H4 (cell line): ENCODE results near the gene RECQL.

DNA sequence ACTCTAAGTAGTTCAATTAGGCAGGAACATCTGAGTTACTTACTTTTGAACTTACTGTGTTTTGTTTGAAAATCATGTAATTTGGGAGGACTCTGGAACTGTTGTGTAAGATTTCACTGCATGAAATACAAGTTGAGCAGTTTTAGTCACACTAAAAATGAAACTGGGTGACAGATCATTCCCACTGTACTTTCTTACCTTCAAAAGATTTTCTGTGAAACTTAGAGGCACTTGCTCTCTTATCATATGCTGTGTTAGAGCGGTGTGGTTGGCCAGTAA is 113.1 kb downstream of the AEBP2 start:
- RAMPAGE, long total RNA = no peak

- RAMPAGE, long total RNA = no peak
Observed at GRCh38 chr12:20040747-20041312, 327.5 kb upstream of the PDE3A start.

GRCh38 chr12:20371088-20371638 is 2.8 kb downstream of the PDE3A start:
- RAMPAGE, long total RNA = no peak

DNA sequence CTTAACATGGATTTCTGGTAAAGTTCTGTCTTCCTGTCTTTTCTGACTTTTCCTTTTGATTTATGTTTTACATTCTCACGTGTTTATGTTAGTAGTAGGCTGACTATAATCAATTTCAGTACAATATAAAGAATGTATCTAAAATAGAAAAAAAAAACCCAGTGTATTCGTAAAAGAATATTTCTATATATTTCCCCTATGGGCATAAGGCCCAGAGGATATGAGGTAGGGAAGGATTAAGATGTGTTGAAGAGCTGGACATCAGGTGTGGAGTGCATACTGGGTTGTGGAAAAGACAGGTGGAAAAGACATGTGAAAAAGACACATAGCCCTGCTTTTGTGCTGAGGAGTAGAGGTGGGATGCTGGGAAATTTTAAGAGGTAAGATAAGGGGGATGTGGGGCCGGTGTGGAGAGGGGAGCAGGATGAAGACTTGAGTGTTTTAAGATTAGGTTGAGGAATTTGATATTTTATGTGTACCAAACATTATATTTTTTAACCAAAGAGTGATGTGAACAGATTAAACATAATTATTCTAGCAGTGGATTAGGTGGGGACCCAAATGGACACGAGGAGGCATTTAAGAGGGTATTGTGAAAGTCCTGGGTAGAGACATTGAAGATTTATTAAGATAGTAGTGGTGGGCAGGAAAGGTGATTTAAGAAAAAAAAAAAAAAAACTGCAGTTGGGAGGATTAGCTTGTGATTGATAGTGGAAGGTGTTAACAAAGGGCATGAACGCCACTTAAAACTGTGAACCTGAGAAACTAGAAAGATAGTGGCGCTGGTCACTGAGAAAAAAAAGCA is 21.7 kb downstream of the PDE3A start:
- RAMPAGE, long total RNA = no peak

DNA sequence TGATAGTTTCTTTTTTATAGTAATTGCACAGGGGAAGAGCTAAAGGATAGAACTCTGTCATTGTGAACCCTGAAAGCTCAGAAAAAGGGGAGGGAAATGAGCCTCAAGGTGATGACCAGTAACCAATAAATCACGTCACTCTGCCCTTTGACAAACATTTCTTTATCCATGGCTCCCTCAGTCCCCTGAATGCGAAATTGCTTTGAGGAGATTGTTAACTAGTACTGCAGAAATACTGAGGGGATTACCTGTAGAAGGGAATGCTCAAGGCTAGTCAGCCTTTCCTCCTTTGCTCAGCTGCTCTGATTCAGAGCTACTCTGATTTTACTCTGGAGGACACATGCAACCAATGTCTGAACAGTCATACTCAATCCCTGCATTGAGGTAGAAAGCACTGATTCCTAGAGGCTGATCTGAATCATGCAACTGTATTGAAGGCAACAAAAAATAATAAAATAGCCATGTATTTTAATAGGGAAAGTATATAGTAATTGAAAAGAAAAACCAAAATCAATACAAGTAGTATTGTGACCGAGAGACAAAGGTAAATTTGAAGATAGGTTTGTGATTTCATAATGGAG is 24.7 kb downstream of the SLCO1B1 start:
- RAMPAGE, long total RNA = no peak

DNA sequence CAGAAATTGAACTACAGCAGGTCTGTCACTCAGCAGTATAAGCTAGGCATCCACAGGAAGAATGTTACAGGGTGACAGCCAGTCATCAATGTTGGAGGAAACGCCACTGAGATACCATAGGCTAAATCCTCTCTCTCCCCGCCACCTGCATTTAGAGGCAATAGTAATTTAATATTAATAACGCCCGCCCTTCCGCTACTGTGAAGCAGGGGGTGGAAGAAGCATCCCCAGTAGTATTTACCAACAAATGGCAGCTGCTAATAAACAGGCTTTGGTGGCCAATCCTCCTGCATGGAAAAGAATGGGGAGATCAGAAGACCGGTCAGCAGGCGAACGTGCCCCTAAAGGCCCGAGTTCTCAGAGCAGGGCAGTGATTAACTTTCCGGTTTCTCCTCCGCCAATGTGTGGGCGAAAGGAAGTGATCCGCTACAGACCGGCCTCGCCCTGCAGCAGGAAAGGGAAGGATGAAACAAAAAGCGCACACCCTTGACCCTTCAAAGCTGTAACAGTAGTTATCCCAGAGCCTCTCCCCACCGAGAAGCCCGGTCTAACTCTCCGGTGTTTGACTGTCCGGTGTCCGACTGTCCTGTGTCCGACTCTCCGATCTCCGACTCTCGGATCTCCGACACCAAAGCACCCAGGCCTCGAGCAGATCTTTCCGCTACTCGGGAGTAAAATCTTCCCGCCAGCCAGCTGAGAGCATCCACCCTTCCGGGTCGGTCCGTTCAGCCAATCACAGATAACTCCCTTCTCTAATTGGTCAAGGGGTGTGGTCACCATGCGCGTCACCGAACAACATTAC is at the start of gene RECQL:
TSS of gene RECQL (minus strand) at position 707 of the 802 bp plus-strand sequence.
- RAMPAGE, long total RNA = no peak

DNA sequence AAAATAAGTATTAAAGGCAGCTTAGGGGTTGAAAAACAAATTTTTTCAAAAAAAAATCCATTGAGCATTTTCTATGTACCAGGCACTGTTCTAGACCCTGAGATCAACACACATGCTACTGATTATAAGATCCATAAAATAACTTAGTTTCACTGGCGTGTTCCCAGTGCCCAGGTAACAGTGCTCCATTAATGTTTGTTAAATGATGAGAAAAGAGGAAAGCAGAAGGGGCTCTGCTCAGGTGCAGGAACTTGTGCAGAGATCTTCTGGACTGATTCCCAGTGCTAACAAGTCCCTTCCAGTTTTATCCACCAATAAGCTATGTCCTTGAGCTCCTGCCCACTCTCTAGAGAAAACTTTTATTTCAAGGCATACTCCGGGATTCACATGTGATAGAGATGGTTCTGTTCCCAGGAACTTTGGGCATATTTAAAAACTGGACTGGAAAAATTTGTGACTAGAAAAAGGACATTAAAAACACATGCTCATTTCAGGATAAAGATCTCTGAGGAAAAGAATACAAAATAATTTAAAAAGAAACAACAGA is 1.9 kb downstream of the GYS2 start:
- RAMPAGE, long total RNA = no peak

DNA sequence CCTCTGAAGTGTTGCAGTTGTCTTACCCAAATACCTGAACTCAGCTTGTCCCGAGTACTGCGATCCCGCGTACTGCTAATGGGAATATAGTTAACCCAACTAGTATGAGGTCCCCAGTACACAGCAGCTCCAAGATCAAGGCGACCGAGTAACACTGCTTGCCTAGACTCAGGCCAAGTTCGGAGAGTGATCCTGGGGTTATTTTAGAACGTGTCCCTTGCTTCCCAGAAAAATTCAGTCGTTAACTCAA is 399 bp upstream of the ETNK1 start:
- RAMPAGE, long total RNA = no peak

- RAMPAGE, long total RNA = no peak
Observed at GRCh38 chr12:22658158-22658642, 33.2 kb downstream of the ETNK1 start.

- RAMPAGE, long total RNA = no peak
Observed at GRCh38 chr12:23286154-23286802, 661.3 kb downstream of the ETNK1 start.

- RAMPAGE, long total RNA = no peak
Observed at GRCh38 chr12:23507554-23508605, 441.6 kb downstream of the SOX5 start.

GRCh38 chr12:23943972-23944439 is 5.5 kb downstream of the SOX5 start:
- RAMPAGE, long total RNA = no peak

GRCh38 chr12:24838513-24839014 is 110.3 kb downstream of the BCAT1 start:
- RAMPAGE, long total RNA = no peak

DNA sequence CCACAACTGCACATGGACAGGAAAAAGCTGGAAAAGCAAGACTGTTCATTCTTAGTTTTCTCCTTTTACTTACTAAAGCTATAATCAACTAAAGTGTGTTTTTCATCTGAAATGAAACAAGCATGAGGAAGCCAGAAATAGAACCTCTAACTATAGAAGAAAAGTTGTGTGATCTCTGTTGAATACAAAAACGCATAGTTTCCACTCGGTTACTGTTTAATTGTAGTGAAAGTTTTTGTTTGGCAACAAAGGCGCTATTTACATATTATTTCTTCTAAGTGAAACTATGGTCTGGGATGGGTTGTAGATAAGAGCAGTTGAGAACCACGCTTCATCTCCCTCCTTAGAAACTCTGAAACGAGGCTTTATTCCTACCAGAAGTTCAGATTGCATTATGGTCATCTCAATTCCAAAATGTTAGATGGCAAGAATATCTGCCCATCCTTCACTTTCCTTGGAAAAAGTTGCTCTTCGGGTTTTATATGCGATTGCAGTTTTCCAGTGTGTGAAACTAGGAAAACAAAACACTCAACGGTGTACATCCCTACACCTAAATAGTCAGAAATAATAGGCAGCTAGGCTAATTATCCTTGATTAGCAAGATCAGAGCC is 1.1 kb downstream of the BCAT1 start:
- RAMPAGE, long total RNA = no peak

DNA sequence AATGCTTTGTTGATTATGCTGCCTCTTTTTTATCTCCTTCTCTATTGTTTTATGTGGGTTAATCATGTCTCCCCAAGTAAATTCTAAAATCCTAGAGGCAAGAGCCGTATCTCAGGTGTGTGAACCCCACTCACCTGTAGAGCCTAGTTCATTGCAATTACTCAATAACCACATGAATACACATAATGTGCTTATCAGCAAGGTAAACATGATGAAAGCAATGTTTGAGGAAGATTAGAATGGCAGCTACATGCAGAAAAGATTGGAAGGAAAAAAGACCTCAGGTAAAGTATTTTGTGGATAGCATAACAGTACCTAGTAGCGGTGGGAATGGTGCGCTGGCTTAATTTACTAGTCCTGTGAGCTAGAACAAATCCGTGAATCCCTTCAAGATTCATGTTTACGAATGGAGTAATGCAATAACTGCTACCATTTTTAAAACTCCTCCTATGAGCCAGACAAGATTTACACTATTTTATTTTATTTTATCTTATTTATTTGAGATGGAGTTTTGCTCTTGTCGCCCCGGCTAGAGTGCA is 5.3 kb upstream of the KRAS start:
- RAMPAGE, long total RNA = no peak

- RAMPAGE, long total RNA = no peak
Observed at GRCh38 chr12:25713260-25713609, 160.2 kb upstream of the LMNTD1 start.

DNA sequence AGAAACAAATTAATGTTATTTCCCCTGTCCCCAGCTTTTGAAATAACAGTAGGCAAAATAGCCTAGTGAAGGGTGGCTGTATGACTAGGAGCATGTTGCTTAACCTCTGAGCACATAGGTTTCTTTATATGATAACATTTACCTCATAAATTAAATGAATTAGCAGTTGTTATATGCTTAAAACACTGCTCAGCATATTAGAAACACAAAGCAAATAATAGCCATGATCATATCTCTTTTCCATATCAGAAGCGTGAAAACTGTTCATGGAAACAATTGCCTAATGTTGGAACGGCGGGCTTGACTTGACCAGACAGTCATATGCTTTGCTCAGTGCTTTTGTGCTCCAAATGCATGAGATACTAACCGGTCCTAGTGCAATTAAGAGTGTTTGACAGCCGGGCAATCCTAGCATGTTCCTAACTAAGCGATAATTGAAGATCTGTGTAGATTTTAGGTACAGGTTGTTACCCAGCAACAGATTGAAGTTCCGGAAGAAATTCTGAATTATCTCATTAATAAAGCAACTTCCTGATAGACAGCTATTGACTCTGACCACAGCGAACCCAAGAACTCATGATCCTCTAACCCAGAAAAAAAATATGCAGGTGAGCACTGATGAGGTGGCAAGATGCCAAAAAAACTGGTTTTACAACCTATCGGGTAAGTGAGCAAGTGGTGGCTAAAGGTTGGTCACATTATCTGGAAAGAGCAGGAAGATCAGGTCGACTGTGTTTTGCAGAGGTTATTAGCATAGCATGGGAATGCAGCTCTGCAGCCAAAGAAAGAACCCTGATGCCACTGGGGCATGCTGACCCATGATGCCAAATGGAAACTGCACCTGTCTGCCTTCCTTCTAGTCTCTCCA is 23.8 kb downstream of the BHLHE41 start:
- RAMPAGE, long total RNA = no peak

GRCh38 chr12:26113861-26115030 is 10.6 kb downstream of the BHLHE41 start:
- RAMPAGE, long total RNA = no peak

- RAMPAGE, long total RNA = no peak
Observed at GRCh38 chr12:26117167-26117852, 7.5 kb downstream of the BHLHE41 start.

DNA sequence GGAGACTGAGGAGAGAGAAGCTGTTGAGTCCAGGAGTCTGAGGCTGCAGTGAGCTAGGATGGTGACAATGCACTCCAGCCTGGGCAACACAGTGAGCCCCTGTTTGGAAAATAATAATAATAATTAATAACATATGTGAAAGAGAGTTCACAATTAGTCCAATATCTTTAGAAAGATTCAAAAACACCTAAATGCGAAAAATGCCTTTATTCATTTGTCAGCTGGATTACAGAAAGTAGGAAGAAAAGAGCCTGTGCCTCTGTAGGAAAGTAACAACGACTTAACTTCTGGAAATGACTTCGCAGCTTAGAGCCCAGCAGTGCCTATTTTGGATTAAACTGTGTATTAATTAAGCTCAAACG is 508 bp upstream of the SSPN start:
- RAMPAGE, long total RNA = no peak